Uterus (tissue), 7 donors: ENCODE measurements around a stretch of chr11.

DNA sequence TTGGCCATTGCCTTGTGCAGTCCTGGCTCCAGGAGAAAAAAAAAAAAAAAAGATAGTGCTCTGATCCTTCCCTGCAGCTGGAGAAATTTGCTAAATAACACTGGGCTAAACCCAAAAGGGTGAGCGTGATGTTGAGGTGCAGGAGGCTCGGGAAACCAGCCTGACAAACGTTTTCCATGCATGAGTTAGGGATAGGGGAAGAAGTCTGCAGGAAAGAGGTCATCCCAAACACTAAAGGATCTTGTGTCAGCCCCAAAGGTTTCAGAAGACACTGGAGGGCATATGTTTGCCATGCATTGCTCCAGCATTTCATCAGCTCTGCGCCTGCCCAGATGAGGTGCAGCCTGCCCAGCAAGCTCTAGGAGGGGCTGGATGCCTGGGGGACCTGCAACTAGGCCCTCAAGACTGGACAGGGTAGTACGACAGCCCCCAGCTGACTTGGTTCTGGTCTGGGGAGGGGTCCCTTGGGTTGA is 23.2 kb downstream of the TPBGL start:
- PRO-cap, 4 experiments = no peak in any of the 4 experiments
- RAMPAGE, long total RNA, 2 experiments = no peak in any of the 2 experiments
- RRBS = no CpG with 5 or more reads among the region's 5 CpGs

DNA sequence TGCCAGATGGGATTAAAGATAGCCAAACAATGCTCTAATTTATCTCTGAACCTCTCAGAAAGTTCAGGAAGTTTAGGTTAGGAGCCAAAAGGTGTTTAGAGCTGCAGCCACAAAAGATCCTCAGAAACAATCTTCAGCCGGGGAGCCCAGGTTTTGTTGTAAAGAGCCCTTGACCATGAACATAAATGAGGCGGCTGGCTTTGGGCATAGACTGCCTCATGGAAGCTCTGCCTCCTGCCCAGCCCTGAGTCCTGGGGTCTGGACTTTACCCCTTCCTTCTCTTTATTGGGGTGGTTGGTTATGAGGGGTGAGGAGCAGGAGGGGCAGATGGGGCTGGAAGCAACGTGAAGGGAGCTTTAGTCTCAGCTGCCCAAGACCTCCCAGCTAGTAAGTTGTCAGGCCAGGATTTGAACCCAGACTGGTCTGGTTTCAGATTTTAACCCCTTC is 20.4 kb upstream of the ARRB1 start:
- PRO-cap, 4 experiments = no peak in any of the 4 experiments
- RAMPAGE, long total RNA, 2 experiments = no peak in any of the 2 experiments
- RRBS = no CpG with 5 or more reads among the region's 3 CpGs

DNA sequence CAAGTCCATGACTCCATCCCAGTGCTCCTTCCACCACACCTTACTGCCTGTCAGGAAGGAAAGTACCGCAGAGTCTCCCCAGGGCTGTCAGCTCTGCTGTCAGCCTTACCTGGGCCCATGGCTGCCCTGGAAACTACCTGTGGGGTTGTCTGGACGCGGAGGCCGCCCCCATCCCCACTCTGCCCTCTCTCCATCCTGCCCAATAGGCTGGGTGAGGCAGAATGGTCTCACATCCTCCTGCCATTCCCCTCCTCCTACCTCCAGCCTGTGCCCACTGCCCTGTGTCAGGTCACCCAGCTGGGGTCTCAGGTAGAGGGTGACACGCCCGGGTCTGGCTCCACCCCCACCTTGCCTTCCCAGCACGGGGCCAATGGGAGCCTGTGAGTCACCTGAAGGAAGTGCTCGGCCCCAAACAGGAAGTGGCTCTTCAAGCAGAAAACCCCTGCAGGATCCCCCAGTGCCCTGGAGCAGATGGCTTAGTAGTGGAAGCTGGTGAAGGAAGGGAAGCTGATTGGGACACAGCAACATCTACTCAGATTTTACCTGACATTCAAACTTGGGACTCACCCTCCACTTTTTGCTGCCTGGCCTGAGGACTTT is 33.6 kb downstream of the GDPD5 start:
- PRO-cap, 4 experiments = no peak in any of the 4 experiments
- RAMPAGE, long total RNA, 2 experiments = no peak in any of the 2 experiments
- RRBS = no CpG with 5 or more reads among the region's 8 CpGs

DNA sequence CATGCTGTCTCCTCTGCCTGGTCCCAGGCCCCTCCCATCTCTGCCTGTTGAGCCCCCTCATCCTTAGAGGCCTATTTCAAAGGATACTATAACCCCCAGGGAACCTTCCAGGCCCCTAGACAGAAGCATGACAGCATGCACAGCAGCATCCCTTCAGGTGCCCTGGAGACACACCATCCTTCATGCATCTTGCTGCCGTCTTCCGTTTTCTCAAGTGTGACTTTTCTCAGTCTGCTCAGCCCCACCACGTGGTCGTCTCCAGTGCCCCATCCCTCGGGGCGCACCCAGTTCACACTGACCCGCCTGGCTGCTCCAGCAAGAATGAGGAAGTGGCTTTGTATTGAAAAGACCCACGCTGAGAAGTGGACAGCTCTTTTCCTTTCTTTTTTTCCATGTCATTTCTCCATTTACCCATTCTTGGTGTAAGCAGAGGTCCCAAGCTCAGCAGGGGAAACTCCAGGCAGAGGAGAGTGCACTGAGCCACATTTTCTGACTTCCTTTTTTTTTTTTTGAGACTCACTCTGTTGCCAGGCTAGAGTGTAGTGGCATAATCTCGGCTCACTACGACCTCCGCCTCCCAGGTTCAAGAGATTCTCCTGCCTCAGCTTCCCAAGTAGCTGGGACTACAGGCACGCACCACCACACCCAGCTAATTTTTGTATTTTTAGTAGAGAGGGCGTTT is 14.5 kb downstream of the SERPINH1 start:
- PRO-cap, 4 experiments = peak in 2 of 4 experiments; most common plus-strand start position 414 of the sequence (in 2); most common minus-strand start position 218 of the sequence (in 2)
- RAMPAGE, long total RNA, 2 experiments = no peak in any of the 2 experiments
- RRBS = no CpG with 5 or more reads among the region's 13 CpGs

GRCh38 chr11:75737403-75737648 is 19.7 kb downstream of the MOGAT2 start:
- PRO-cap, 4 experiments = no peak in any of the 4 experiments
- RAMPAGE, long total RNA, 2 experiments = no peak in any of the 2 experiments
- RRBS = no CpG with 5 or more reads among the region's 3 CpGs

- PRO-cap, 4 experiments = peak in 1 of 4 experiments; most common plus-strand start chr11:76083913 (in 1)
- RAMPAGE, long total RNA, 2 experiments = no peak in any of the 2 experiments
- RRBS = no CpG with 5 or more reads among the region's 3 CpGs
These were observed 122.5 kb downstream of the WNT11 start for GRCh38 chr11:76083779-76084212.

DNA sequence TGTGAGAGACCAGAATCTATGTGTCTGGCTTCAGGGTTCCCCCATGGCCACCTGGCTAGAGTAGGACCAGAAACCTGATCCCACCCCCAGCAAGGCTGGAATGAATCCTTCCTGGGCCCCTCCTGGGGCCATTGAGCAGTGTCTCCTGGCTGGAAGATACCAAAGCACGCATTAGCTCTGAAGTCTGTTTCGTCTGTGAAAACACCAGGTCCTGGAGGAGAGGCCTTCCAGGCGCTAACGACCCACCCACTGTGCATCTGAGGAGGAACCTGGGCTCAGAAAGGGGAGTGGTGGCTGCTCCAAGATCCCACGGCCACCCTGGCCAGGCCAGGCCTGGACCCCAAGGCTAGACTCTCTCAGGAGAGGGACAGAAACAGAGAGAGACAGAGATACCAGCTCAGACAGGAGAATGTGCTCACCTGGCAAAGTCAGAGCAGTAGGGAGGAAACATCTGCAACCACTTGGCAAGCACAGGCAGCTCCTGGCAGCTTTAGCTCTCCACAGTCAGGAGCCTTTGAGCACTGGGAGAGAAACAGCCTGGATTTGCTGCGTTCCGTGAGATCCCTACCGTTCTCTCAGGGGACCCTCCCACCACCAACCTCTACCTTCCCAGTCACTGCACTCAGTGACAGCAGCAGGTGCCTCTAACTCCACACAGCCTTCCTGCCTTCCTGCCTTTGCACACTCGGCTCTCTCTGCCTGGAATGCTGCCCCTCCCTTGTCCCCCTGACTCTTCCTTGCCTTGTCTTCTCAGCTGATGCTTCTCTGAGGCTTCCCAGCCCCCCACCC is 15.3 kb upstream of the TSKU start:
- PRO-cap, 4 experiments = peak in 2 of 4 experiments; most common plus-strand start position 507 of the sequence (in 2); most common minus-strand start position 413 of the sequence (in 1)
- RAMPAGE, long total RNA, 2 experiments = no peak in any of the 2 experiments
- RRBS = no CpG with 5 or more reads among the region's 9 CpGs

- PRO-cap, 4 experiments = no peak in any of the 4 experiments
- RAMPAGE, long total RNA, 2 experiments = no peak in any of the 2 experiments
- RRBS = no CpG with 5 or more reads among the region's 14 CpGs
These were observed 13.8 kb upstream of the TSKU start for GRCh38 chr11:76769178-76770029.

- PRO-cap, 4 experiments = peak in 1 of 4 experiments; most common plus-strand start chr11:76774267 (in 1); most common minus-strand start chr11:76774133 (in 1)
- RAMPAGE, long total RNA, 2 experiments = no peak in any of the 2 experiments
- RRBS = no CpG with 5 or more reads among the region's 2 CpGs
These were observed 9.2 kb upstream of the TSKU start for GRCh38 chr11:76773888-76774483.

- PRO-cap, 4 experiments = peak in 4 of 4 experiments; most common plus-strand start chr11:76784148 (in 4); most common minus-strand start chr11:76784252 (in 1)
- RAMPAGE, long total RNA, 2 experiments = no peak in any of the 2 experiments
- RRBS = 3% methylated on average over 4 of the region's 57 CpGs
These were observed 1.2 kb downstream of the TSKU start for GRCh38 chr11:76784058-76785067.

GRCh38 chr11:76792818-76793398 is 9.8 kb downstream of the TSKU start:
- PRO-cap, 4 experiments = no peak in any of the 4 experiments
- RAMPAGE, long total RNA, 2 experiments = no peak in any of the 2 experiments
- RRBS = no CpG with 5 or more reads among the region's 7 CpGs

DNA sequence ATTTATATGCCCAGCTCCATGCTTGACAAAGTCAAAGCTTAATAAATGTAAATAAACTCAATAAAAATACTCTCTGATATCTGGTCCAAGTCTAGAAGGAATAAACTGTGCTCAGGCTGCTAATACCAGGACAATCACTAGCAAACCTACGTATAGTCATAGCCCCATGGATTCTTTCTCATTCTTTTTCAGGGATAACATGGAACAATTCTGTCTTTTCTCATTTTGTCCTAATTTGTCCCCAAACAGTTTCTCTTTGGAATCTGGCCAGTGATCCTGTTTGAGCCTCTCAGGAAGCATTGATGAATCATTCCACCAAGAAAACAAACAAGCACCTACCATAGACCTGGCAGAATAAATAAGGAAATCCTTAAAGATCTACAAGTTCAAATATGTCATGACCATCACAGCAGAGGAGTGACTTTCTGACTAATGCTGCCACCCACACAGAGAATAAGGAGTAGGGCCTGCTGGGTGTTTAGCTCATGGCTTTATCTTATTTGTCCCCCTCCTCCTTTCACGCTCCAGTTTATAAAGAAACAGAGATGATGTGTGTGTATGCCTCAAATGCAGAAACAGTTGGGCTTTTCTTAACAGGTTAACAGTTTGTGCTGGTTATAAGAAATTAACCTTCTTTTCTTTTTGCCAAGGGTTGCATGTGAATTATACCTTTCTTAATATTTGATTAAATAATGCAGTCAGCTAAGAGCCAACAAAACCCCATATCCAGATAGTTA is 14.0 kb upstream of the B3GNT6 start:
- PRO-cap, 4 experiments = no peak in any of the 4 experiments
- RAMPAGE, long total RNA, 2 experiments = no peak in any of the 2 experiments
- RRBS = no CpG with 5 or more reads among the region's 2 CpGs

DNA sequence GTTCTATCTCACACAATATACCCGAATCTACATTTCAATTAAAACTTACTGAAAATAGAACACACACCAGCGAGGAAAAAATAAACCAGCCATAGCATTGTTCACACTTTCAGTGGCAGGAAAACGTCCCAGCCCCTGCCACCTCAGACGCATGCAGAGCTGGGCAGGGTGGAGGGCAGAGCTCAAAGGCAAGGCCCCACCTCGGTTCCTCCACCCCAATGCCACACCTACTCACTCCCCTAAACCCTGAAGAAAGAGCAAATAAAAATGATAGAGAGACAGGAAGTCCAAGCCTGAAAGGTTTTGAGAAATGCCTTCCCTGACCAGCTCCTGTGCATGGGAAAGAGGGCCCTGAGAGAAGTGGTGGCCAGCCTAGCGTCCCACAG is 14.8 kb downstream of the B3GNT6 start:
- PRO-cap, 4 experiments = no peak in any of the 4 experiments
- RAMPAGE, long total RNA, 2 experiments = no peak in any of the 2 experiments
- RRBS = no CpG with 5 or more reads among the region's 6 CpGs

DNA sequence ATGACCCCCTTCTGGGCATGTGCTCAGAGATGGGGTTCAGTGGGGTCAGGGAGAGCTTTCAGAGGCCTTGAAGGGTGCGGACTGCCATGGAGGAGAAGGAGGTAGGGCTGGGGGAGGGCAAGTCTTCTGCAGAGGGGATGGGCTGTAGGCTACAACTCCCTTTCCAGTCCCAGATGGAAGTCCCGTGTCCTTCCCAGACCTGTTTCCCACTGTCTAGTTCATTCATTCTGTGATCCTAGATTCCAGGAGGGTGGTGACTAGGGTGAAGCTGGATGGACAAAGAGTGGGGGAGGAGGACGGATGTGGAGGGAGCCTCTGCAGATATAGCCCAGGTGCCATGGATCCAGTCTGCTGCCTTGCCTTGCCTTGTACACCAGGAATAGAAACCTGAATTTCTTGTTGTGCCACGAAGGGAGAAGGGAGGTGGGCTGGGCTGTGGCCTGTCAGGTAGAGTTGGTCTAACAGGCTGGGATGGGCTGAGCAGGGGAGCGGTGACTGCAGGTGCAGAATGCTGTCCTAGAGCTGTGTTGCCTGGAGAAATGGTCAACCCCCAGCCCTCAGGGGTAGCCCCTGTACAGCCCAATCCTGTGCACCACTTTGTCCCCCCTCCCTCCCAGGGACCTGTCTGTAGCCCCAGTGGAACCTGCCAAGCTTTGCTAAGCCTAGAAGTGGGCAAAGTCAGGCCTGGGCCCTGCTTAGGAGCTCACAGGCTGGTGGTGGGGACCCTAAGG is 14.1 kb upstream of the OMP start:
- PRO-cap, 4 experiments = no peak in any of the 4 experiments
- RAMPAGE, long total RNA, 2 experiments = no peak in any of the 2 experiments
- RRBS = no CpG with 5 or more reads among the region's 5 CpGs

GRCh38 chr11:77096551-77096981 is 6.1 kb upstream of the OMP start:
- PRO-cap, 4 experiments = no peak in any of the 4 experiments
- RAMPAGE, long total RNA, 2 experiments = no peak in any of the 2 experiments
- RRBS = no CpG with 5 or more reads among the region's 7 CpGs

DNA sequence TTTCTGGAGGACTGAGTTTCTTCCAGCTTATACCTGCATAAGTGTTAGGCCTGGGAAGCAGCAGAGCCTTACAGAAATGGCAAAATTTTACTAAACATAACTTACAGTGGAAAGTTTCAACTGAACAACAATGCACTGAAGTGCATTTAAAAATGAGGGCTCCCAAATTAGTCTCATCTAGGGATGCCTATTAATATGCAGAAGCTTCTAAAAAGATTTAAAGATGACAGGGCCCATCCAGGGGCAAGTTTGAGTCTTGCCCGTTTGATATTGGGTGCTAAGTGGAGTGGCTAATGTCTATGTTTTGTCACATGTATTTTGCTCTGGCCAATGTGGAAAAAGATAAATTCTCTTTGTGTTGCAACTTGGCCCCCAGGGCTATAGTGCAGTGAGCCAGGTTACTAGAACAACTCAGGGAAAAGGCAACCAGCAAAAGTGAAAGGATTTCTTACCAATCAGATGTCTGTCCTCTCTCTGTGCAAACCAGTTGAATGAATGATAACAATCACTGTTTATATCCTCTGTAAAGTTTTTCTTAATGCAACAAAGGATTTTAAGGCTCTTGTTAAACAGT is 4.5 kb upstream of the CLNS1A start:
- PRO-cap, 4 experiments = no peak in any of the 4 experiments
- RAMPAGE, long total RNA, 2 experiments = no peak in any of the 2 experiments
- RRBS = no CpG with 5 or more reads among the region's 1 CpG

GRCh38 chr11:77698374-77698807 is 60.8 kb upstream of the CLNS1A start:
- PRO-cap, 4 experiments = no peak in any of the 4 experiments
- RAMPAGE, long total RNA, 2 experiments = no peak in any of the 2 experiments
- RRBS = no CpG with 5 or more reads among the region's 3 CpGs

- PRO-cap, 4 experiments = no peak in any of the 4 experiments
- RAMPAGE, long total RNA, 2 experiments = no peak in any of the 2 experiments
- RRBS = no CpG with 5 or more reads among the region's 3 CpGs
These were observed 87.8 kb upstream of the CLNS1A start for GRCh38 chr11:77725387-77725771.

GRCh38 chr11:77752319-77753170 is 68.0 kb downstream of the RSF1 start:
- PRO-cap, 4 experiments = no peak in any of the 4 experiments
- RAMPAGE, long total RNA, 2 experiments = no peak in any of the 2 experiments
- RRBS = no CpG with 5 or more reads among the region's 12 CpGs

GRCh38 chr11:77819786-77820456 is 601 bp downstream of the RSF1 start:
- PRO-cap, 4 experiments = peak in 2 of 4 experiments; most common plus-strand start chr11:77820197 (in 2); most common minus-strand start chr11:77820087 (in 2)
- RAMPAGE, long total RNA, 2 experiments = no peak in any of the 2 experiments
- RRBS = 4% methylated on average over 28 of the region's 43 CpGs